Neural progenitor cell (in vitro differentiated cells): ENCODE measurements around the genes HYOU1, RNF26 and MFRP.

- RAMPAGE, long total RNA: no peak
Measured at GRCh38 chr11:118790377-118790804, 573 bp downstream of the DDX6 start.

- RAMPAGE, long total RNA: no peak
Measured at GRCh38 chr11:118822949-118823317, 32.0 kb upstream of the DDX6 start.

- RAMPAGE, long total RNA: no peak
Measured at GRCh38 chr11:118980247-118980733, 8.7 kb downstream of the FOXR1 start.

DNA sequence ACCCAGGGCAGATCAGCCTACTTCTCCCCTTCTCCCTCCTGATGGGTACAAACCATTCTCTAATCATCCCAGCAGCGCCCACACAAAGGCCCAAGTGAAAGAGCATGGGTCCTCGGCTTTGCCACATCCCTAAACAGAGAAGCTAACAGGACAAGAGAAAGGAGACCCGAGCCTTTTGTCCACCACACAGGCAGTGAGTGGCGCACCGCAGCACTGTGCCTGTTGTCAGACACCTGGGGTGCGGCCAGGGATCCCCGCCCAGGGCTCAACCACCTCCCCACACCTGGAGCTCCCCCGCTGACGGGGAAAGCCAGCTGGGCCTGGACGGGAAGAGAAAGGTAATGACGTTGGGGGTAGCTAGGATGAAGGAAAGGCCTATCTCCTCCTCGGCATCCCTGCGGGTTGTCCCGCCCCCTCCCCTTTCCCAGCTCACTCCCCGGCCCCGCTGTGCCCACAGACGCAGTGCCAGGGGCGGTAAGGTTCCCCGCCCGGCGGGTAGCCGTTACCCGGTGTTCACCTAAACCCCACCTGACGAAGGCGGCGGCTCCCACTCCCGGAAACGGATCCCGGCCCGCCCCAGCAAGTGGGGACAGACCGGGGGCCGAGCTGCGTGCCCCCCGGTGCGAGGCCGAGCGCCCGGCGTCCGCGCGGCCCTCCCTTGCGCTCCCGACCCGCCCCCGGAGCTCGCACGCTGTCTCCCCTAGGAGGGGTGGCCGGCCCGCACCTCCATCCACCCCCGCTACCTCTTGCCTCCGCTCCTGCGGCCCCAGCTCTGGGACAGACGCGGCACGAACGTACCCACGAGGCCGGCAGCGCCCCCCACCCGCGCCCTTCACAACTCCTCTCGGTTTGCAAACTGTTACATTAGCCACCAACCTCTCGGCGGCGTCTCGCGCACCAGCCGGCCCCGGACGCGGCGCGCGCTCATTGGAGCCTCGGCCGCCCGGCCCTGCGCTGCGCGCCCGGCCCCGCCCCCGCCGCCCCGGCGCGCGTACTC lies at the start of gene HYOU1:
Gene HYOU1, minus strand, starts transcription at position 929 of the 997 bp plus-strand sequence.
- RAMPAGE, long total RNA: no peak

DNA sequence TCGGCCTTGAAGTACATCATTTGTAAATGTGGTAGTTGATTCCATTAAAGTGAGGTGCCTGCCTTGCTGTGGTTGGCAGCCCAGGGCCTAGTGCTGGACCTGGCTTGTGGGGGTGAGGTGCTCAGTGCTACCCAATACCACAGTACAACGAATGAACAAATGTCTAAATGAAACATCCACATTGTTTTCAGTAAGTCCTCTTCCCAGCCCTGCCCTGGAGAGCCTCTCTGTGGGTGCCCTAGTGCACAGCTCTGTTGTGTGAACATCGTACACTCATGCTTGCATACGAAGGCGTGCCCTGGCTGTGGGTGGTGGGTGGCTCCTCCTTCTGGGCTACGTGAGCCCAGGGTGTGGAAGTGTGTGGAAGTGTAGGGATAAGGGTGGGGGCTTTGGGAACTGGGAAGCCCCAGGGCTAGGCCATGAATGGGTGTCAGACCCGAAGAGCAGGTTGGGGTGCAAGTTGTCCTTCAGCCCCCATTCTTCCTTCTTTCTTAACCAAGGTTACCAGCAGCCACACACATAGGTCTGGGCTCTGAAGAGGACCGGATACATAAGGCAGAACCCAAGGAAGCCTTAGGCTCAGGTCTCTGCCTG lies 577 bp upstream of the NLRX1 start:
- RAMPAGE, long total RNA: no peak

DNA sequence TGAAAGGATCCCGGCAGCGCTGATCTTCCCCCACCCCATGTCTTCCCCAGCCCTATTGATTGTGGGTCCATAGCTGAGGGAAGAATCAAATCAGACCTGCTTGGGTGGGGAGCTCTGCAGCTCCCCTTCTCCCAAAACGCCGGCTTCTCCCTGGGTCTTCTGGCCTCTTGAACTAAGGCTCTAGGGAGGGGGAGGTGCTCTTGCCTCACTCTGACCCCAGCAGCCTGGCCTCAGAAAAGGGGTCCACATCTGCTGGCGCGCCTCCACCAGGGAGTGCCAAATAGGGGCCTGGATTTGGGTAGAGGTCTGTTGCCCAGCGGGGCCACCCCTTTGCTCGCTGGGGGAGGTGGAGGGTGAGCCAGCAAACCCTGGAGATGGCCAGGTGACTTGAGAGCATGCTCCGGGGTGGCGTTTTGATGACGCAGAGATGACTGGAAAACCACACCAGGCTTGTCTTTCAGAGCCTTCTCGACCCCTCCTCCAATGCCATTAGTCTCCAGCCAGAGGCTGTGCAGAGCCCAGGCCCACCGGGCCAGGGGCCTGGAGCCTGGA lies 1.1 kb upstream of the MCAM start:
- RAMPAGE, long total RNA: no peak

- RAMPAGE, long total RNA: start-site peak on the plus strand at chr11:119334525-119334529, 68 and 250 reads in 2 replicates
Measured at GRCh38 chr11:119334009-119334830, at the start of gene RNF26. Gene RNF26 (plus strand): TSS chr11:119334527.

- RAMPAGE, long total RNA: no peak
Measured at GRCh38 chr11:119337267-119337583, 2.9 kb downstream of the RNF26 start.

DNA sequence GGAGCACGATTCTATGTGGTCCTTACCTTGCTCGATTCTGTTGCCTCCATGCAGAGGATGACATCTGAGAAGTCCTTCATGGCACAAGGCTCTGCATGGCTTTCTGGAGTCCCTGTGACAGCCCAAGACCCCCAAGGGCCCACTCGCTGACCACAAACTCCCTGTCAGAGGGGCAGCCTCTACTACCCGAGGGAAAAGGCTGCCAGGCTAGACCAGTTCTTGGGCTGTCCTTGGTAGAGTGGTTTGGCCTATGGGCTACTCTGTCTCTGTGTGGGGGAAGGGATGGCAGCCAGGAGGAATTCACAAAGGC lies at the start of gene MFRP:
Gene MFRP, minus strand, starts transcription at position 272 of the 310 bp plus-strand sequence.
- RAMPAGE, long total RNA: no peak

- RAMPAGE, long total RNA: no peak
Measured at GRCh38 chr11:119368220-119369205, 13.0 kb downstream of the USP2 start.

- RAMPAGE, long total RNA: no peak
Measured at GRCh38 chr11:119696353-119697499, 32.3 kb downstream of the NECTIN1 start.

- RAMPAGE, long total RNA: no peak
Measured at GRCh38 chr11:119905205-119905585, 176.2 kb upstream of the NECTIN1 start.

GRCh38 chr11:119975558-119975947 lies 162.4 kb downstream of the TRIM29 start:
- RAMPAGE, long total RNA: no peak

DNA sequence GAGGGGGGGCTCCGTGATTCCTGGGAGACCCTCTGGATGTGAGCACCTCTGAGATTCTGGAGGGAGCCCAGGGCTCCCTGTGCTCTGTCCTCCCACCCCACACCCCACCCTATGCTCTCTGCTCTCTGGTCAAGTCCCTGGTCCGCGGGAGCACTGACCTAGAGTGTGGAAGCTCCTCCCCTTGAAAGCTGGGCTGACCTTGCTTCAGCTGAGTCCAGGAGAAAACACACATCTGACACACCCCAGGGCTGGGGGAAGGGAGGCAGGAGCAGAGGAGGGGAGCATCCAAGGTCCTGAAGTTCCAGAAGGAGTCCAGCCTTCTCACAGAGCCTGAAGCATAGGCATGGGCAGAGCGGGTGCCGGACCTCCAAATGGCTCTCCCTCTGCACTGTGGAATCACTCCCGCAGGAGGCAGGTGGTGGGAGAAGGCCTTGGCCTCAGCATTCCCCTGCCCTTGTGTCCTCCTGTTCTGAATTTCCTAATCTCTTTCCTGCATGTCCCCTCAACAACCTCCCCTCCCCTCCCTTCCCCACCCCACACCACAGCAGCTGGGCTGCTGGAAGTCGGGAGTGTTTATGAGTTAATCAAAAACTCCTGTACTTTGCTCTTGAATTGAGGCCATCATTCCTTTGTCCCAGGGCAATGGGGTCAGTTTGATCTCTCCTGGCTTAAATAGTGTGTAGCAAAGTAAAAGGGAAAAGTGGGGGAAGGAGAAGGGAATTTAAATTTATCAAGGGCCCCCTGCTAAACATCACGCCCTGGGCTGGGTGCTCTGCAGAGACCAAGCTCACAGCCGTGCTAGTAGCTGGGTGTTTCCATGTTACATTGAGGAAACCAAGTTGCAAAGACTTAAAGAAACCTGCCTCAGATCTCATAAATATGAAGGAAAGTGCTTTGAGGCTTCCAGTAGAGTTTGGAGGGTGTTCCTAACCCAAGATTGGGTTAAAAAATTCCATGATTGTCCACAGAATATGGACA lies 25.5 kb upstream of the OAF start:
- RAMPAGE, long total RNA: no peak

DNA sequence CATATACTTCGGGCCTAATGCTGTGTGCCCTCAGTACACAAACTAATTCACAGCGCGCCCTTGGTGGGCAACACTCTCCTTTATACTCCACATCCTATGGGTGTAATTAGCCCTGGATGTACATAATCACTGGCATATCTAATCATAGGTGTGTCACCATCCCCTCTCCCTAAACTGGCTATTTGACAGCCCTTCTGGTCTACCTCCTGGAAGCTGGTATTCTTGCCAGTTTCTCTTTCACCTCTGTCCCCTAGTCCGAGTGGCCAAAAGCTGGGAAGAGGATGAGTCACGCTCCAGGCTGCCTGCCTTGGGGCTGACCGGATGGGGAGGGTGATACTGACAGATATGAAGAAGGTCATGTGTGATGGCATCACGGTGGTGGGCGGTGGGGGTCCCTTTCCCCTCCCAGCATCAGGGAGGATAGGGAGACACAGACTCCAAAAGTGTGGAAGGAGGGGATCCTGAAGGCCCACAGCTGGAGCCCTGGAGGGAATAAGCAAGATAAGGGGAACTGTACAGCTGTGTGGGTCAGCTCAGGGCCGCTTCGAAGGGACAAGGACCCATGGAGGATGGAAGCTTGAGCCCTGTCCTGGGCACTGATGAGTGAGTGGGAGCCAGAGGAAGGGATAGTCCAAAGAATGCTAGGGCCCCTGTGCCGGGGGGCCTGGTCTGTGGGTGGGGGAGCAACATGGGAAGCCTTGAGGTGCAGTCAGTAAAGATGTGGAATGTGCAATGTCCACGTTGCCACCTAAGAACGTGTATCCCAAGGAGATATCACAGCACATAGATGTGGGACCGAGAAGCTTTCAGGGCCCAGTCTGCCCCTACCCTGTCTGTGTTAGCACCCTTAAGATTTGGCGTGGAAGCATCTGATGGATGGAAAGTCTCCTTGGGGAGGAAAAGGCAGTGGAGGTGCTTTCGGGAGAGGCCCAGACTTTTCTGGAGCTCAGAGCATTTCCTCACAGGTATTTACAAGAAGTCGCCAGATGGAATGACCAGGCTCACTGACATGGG lies 5.0 kb downstream of the OAF start:
- RAMPAGE, long total RNA: no peak

DNA sequence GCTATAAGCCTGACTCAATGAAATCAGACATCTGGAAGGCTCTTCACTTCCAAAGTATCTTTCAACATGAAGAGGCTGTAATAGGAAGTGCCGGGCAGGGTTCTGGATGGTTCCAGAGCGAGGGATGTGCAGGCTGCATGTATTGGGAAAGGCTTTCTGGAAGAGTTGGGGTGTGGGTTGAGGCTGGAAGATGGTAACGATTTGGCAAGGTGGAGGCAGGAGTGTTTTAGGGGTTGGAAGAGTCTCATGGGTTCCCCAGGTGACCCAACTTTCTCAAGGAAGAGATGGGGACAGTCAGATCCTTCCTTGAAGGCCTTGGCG lies 9.5 kb upstream of the POU2F3 start:
- RAMPAGE, long total RNA: no peak

DNA sequence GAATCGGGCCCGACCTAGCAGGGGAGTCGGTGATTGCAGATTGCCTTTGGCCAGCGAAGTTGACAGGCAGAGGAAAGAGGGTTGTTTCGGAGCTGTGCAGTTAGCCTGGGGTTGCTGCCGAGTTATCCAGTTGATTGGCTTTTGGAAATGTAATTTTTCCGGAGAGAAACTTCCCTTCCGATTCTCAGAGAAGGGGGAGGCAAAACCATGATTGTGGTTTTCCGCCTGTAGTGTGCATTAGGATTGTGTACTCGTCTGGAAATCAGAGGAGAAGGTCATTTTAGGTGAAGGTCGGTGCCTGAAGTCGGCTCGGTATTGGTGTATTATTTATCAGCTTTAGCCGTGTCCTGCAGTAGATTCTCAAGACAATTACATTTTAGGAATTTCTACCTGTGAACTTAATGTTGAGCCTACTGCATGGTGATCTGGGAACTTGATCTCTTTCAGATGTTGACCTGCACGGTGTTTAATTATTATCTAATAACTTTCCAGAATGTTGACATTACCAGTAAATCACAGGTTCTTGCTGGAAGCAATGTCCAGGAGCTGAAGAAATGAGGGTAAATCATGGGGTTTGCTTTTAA lies 1.2 kb downstream of the ARHGEF12 start:
- RAMPAGE, long total RNA: no peak

DNA sequence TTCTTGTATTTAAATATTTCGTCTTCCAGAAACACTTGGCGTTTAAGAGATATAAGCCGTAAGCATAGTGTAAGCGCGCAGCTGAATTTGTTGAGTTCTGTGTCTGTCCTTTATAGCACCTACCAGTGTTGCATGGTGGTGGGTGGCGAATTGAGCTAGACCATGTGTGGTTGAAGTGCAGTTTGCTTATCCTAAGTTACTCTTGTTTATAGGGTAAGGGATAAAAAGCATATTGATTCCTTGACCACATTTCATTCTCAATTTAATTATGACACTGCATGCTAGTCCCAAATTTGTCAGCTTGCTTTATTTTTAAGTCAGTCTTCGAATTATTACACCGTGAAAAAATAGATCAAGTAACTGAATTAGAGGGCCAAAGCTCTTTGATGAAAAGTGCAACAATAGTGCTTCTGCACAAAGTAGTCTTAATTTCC lies 1.7 kb downstream of the ARHGEF12 start:
- RAMPAGE, long total RNA: no peak

DNA sequence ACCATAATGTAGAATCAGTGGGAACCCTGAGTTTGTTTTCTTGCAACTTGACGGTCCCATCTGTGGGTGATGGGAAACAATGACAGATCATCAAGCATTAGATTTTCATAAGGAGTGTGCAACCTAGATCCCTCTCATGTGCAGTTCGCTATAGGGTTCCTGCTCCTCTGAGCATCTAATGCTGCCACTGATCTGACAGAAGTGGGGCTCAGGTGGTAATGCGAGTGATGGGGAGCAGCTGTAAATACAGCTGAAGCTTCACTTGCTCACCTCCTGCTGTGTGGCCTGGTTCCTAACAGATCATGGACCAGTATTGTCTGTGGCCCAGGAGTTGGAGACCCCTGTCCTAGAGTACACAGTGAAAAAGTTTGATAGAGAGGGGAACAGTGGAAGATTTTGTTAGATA lies 47.2 kb downstream of the ARHGEF12 start:
- RAMPAGE, long total RNA: no peak

DNA sequence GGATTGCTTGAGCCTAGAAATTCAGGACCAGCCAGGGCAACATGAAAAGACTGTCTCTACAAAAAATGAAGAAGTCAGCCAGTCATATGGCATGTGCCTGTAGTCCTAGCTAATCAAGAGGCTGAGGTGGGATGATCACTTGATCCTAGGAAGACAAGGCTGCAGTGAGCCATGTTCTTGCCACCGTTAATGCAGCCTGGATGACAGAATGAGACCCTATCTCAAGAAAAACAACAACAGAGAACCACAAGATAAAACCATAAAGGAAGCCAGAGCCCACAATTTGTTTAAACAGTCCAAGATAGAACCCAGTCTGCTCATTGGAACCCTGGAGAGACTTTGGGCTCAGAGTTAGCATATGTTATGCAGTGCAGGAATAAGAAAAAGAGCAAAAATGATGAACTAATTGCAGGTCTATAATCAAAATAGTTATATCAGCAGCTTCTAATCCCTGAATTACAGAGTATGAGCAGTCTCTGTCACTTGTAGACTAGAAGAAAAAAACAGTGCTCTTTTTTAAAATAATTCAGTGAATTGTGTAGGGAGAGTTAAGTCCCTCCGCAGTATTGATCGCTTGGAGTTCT lies 58.0 kb upstream of the GRIK4 start:
- RAMPAGE, long total RNA: no peak